Mesenchymal stem cell of adipose (primary cell): ENCODE measurements around the genes TAS2R13 and PRH2.

- CAGE, long polyA plus RNA, result no peak
These were observed 20.8 kb upstream of the MAGOHB start for GRCh38 chr12:10634049-10634739.

GRCh38 chr12:10636435-10637095 is 23.2 kb upstream of the MAGOHB start:
- CAGE, long polyA plus RNA, result no peak

GRCh38 chr12:10641559-10642342 is 28.3 kb upstream of the MAGOHB start:
- CAGE, long polyA plus RNA, result no peak

DNA sequence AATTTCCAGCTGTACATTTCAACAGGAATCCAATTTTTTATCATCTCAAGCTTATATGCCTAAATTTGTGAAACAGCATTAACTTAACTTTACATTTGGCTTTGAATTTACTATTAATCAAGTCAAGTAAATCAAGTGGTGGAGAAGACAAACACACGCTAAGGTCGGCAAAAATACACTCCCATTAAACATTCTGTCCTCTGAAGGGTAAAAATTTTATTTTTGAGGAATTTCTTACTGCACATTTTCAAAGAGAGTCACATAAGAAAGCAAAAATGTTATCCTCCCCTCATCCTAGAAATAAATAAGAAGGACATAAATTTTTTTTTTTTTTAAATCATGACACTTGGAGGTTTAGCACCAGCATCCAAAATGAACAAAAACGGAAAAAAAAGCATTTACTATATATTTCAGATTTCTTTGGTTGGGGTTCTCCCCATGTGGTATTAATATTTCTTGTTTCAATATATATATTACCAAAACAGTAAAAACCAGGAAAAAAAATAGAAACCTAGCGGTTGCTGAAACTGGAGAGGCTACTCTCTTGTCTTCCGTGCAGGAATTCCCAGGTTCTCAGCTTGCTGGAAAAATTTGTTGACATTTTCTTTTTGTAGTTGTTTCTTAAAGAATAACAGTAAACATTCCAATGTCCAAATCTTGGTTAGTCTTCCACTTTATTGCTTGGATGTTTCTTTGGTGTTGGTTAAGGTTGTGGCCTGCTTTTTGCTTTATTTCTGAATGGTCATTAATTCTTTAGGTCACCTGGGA is 24.0 kb downstream of the YBX3 start:
- CAGE, long polyA plus RNA, result no peak

DNA sequence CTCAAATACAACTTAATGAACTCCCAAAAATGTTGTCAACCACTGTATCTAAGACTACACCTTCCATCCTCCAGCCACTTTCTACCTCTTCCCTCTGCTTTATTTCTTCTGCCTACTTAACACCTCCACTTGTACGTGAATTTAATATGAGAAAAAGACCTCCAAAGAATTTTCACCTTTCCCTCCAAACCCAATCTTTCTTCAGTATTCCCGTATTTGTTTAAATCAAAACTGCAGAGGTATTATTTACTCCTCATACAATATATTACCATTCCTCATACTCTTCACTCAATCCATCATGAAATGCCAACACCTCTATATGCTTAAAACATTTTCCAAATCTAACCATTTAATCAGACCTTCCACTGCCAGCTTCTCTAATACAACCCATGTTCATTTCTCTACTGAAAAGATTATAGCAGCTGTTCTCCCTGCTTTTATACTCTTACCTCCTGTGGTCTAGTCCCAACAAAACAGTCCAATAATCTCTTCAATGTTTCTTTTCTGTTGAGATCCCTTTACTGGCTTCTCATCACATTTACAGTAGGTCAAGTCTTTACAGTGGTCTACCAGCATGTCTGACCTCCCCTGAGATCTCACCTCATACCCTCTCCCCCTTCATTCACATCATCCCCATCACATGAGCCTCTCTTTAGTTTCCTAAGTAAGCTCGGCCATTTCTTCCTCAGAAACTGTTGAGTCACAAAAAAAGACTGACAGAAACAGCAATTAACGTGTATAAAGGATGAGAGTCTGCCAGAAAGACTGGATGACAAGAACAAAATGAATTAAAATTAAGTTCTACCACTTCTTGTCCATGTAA is 15.8 kb downstream of the YBX3 start:
- CAGE, long polyA plus RNA, result no peak

DNA sequence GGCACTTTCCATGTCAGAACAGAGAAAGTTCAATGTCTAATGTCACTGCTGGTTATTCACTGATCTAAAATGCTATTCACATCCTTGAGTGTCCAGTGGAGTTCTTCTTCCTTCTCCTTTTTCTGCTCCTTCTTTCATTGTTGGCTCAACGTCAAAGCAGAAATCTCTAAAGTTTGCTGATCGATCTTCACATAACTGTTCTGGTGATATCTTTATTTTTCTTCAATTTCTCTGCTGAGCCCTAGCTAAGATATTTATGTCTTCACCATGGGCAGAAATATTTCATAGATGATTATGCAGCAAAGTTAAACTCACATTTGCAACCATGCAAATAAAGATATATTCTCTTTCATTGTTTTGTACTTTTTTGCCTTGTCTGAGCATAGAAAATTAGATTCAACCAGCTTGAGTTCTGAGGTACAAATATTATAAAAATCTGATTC is at the start of gene TAS2R13:
Gene TAS2R13, minus strand, starts transcription at position 276 of the 443 bp plus-strand sequence.
- CAGE, long polyA plus RNA, result no peak

- CAGE, long polyA plus RNA, result no peak
These were observed at the start of gene PRH2 for GRCh38 chr12:10929116-10929530. Gene PRH2 (plus strand): TSS chr12:10929236.

- CAGE, long polyA plus RNA, result no peak
These were observed 13.9 kb upstream of the TAS2R14 start for GRCh38 chr12:10952869-10953433.

DNA sequence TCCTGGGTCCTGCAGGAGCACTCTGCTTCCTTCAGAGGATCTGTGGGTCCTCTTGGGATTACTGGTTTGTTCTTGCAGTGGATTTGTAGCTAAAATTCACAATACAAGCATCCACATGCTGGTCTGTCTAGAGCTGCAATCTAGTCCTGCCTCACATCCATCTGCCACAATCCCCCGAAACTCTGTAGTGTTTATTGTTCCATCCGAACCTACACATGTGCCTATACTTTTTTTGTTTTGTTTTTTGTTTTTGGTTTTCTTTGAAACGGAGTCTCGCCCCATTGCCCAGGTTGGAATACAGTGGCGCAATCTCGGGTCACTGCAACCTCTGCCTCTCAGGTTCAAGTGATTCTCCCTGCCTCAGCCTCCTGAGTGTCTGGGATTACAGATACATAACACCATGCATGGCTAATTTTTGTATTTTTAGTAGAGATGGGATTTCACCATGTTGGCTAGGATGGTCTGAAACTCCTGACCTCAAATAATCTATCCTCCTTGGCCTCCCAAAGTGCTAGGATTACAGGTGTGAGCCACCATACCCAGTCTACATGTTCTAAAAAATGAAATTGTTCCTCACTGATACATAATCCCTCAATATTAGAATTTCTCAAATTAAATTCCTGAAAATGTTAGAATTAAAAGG is 10.6 kb upstream of the TAS2R30 start:
- CAGE, long polyA plus RNA, result no peak

DNA sequence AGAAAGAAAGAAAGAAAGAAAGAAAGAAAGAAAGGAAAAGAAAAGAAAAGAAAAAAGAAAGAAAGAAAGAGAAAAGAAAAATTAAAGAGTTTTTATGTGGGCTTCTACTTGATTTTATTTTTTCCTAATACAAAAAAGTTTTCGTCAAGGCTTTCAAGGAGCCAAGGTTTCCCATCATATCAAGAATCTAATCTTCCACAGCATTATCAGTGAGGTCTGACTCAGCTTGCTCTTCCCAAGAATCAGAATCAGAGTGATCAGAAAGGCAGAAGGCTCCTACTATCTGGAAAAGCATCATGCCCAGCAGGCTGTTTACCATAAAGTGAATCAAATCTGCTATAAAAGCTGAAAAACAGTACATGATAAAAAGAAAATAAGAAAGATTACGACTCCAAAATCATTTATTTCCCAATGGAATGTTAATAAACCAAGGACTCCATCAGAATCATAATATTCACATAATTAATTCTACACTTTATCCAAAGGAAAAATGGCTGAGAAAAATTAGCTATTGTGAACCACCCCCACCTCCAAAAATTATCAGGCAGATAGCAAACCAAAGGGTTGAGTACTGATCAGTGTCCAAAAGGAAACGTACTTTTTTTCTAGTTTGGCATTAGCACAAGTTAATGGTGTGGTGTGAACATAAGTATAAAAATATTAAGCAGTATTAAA is 2.5 kb upstream of the SMIM10L1 start:
- CAGE, long polyA plus RNA, result no peak

GRCh38 chr12:11297484-11297952 is 12.7 kb downstream of the PRB4 start:
- CAGE, long polyA plus RNA, result no peak

DNA sequence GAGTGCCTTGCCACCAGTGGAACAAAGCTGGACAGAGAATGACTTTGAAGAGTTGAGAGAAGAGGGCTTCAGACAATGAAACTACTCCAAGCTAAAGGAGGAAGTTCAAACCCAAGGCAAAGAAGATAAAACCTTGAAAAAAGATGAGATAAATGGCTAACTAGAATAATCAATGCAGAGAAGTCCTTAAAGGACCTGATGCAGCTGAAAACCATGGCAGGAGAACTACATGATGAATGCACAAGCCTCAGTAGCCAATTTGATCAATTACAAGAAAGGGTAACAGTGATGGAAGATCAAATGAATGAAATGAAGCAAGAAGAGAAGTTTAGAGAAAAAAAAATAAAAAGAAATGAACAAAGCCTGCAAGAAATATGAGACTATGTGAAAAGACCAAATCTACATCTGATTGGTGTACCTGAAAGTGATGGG is 17.1 kb downstream of the PRB2 start:
- CAGE, long polyA plus RNA, result no peak

DNA sequence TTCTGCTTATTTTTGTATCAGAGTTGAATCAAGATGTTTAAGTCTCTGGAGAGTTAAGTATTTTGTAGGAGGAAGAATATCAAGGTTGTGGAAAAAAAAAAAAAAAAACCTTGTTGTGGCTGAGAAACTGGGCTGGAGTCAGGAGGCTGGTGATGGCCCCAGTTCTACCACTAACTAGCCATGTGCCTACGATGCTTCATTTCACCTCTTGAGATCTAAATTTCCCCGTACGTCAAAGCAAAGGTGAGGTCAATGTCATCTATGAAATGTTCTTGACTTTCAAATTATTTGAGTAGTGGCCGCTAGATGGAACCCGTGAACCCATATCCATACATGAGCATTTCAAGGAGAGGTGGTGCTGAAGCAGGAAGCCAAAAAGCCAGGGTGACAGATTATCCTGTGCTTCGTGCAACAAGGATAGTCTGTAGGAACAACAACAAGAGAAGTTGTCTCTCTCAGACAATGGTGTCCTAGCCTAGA is 95.6 kb upstream of the ETV6 start:
- CAGE, long polyA plus RNA, result no peak

- CAGE, long polyA plus RNA, result no peak
These were observed 40.2 kb upstream of the ETV6 start for GRCh38 chr12:11609173-11609744.

GRCh38 chr12:11639656-11640015 is 9.8 kb upstream of the ETV6 start:
- CAGE, long polyA plus RNA, result no peak

DNA sequence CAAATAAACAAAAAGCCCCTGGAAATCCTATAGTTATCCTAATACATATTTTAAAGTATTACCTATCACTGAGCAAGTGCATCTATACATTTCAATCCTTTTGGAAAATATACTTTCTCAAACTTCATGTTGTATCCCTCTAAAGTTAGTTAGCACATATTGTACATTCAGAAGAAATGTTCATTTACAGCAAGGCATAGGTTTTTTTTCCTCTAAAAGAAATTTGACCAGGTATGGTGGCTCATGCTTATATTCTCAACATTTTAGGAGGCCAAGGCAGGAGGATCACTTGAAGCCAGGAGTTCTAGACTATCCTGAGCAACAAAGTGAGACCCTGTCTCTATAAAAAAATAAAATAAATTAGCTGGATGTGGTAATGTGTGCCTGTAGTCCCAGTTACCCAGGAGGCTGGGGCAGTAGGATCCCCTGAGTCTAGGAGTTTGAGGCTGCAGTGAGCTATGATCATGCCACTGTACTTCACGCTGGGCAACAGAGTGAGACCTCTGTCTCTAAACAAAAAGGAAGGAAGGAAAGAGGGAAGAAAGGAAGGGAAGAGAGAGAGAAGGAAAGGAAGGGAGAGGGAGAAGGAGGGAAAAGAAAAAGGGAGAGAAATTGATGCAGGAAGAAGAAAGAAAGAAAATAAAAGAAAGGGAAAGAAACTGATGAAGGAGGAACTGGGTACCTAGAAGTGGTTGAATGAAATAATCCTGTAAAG is 26.0 kb downstream of the ETV6 start:
- CAGE, long polyA plus RNA, result no peak

DNA sequence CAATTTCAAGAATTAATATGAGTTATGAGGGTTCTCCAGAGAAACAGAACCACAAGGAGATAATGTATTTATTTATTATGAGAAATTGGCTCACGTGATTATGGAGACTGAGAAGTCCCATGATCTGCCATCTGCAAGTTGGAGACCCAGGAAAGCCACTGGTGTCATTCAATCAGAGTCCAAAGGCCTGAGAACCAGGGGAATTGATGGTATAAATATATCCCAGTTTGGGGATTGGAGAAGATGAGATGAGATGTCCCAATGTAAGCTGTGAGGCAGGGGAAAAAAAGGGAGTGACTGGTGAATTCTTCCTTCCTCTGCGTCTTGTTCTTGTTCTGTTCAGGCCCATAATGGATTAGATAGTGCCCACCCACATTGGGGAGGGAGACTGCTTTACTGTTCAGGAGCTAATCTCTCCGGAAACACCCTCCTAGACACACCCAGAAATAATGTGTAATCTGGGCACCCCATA is 29.1 kb downstream of the ETV6 start:
- CAGE, long polyA plus RNA, result no peak

DNA sequence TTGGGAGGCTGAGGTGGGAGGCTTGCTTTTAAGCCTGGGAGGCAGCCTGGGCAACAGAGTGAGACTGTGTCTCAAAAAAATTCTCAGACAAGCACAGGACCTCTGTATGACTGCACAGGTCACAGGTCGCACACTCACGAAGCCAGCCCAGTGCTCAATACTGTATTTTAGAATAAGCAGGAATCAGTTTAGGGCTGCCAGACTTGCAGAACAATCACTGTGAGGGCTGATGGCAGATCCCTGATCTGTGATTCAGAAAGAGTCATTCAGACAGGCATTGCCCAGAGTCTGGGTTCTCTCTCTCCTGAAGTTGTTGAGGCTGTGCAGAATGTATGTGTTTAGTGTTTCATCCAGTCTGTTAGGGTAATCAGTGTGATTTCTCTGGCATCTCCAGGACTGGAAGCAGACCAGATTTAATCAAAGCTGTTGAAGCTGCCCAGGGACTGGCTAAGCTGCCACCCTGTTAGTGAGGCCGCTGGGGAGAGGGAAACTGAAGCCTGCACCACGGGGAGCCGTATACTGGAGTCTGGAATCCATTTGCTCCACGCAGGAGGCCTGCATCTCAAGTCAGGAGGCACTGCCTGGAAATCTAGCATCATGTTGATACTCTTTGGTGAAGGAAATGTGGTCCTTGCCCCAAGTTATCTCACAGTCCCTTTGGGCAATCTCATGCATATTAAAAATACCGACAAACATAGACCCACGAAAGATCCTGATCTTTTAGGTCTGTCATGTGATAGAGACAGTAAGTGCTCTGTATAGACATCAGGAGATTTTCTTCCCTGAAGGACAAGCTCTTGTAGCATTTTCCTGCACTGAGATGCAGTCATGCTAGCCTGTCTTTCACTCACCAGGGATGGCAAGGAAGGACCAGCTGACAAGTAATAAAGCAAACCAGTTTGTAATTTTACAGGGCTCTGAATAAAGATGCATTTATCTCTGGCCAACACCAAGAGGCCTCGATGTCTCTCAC is 69.5 kb downstream of the ETV6 start:
- CAGE, long polyA plus RNA, result no peak

DNA sequence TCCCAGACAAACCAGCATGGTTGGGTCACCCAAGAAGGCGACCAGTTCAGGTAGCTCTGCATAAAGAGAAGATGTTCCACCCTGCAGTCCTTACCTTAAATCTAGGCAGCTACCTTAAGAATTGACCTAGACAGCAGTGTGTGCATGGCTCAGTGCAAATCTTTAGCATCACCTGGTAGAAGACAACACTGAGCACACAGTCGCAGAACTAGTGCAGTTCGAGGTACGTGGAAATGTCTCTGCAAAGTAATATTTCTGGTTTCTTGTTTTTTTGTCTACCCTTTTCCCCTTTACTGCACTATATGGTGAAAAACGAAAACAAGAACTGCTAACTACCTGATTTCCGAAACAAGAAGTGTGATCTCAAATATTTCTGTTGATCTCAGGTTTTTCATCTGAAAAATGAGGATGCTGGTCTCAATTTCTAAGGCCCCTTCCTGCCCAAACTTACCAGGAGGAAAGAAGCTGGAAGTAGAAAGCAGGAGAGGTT is 82.5 kb downstream of the ETV6 start:
- CAGE, long polyA plus RNA, result no peak

DNA sequence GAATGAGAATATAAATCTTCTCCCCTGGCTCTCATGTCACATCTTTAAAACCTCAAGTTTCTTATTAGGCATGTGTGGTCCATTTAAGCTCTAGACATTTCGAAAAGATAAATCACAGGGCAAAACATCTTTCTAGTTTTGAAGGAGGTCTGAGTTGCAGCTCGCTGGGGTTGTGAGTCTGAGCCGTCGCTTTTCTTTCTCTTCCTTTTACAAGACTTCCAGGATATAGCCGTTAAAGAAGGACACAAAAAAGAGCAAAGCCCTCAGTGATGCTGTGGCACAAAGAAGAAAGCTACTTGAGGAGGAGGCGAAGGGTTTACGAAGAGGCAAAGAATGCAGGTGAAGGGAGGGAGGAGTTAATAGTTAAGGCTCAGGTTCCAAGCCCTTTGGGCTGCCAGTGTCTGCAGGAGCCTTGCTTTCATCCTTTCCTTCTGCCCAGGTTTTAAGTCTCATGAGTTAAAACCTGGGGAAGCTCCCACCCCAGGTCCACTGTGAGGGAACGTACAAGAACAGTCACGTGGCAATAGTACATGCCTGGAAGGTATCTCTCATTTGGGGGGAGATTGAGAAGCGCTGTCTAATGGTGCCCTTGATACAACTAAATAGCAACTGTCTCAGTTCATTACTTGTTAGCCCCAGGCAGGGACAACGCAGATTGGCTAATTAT is 94.3 kb downstream of the ETV6 start:
- CAGE, long polyA plus RNA, result no peak